SEM (cell line): ENCODE results near the genes RAG1 and CD82.

GRCh38 chr11:36410966-36411846 is 98.9 kb downstream of the TRAF6 start:
- PRO-cap, result no peak

- PRO-cap, result no peak
Observed at GRCh38 chr11:36567742-36568212, at the start of gene RAG1. Gene RAG1 (plus strand): TSS chr11:36568007.

DNA sequence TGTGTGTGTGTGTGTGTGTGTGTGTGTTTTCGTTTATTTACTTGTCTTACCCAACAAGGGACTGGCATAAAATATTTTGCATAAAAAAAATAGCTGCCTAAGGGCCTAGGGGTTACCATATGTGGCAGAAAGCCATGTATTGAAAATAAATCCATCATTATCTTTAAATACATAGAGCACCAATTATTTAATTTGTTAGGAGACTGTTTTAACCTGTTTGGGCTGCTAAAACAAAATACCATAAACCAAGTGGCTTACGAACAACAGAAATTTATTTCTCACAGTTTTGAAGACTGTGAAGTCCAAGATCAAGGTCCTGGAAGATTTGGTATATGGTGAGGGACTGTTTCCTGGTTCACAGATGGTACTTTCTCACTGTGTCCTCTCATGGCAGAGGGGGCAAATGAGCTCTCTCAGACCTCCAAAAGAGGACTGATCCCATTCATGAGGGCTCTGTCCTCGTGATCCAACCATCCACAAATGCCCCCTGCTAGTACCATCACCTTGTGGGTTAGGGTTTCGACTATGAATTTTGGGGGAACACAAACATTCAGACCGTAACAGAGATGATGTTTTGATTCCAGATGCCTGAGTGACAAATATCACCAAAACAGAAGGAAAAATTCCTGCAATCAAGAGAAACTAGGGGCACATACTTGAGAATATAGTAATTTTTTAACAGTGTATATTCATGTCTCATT is 43.8 kb downstream of the HSD17B12 start:
- PRO-cap, result no peak

DNA sequence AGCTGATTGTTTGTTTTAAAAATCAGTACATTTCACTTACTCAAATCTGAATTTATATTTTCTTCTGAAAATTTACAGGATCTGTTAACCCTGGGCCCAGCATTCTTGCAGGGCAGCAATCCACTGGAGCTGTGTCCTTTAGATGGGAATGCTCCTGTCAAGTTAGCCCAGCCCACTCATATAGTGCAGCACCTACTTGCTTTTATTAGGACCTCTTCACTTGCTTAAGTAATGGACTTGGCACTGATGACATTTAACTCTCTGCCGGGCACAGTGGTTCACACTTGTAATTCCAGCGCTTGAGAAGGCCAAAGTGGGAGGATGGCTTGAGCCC is 89.6 kb downstream of the HSD17B12 start:
- PRO-cap, result no peak

GRCh38 chr11:43922988-43924195 is 19.0 kb upstream of the C11orf96 start:
- PRO-cap, result no peak

GRCh38 chr11:43984268-43984657 is 41.8 kb downstream of the C11orf96 start:
- PRO-cap, result no peak

GRCh38 chr11:43984658-43985577 is 42.5 kb downstream of the C11orf96 start:
- PRO-cap, result no peak

DNA sequence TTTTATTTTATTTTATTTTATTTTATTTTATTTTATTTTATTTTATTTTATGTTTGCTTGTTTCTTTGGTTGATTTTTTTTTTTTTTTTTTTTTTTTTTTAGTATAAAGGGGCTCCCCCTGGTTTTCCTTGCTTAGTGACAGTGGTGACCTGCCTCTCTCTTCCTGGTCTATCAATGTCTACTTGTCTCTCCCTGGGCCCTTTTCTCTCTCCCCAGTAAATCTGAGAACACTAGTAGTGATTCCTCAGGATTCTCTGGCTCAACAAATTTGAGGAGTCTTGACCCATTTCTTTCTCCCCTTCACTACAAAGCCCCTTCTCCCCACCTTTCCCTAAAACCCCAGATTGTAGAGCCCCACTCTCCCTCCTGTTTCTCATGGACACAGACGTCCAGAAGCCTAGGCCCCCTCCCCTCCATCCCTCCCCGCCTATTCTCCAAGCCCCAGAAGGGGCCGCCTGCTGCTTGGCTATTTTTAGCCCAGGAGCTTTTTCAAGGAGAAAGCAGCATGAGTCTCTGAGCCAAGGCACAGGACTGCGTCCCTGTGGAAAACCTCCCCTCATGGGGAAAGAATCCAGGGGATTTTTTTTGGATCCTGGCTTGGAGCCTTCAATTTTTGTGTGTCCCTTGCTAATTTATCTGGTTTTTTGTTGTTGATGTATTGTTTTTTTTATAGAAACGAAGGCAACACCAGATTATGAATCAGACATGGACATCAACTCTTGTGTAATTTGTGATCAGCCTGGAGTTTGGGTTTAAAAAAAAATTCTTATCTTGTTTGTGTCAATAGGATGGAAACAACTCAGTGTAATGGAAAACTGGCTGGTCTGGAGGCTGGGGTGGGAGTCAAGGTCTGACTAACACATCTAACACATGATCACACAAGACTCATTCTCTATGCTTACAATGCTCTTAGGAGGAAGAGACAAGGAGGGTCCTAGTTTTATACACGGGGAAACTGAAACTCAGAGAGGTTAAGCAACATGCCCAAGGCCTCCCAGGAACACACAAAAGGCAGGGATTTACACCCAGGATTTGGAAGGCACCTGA is 17.5 kb upstream of the ACCSL start:
- PRO-cap, result no peak

DNA sequence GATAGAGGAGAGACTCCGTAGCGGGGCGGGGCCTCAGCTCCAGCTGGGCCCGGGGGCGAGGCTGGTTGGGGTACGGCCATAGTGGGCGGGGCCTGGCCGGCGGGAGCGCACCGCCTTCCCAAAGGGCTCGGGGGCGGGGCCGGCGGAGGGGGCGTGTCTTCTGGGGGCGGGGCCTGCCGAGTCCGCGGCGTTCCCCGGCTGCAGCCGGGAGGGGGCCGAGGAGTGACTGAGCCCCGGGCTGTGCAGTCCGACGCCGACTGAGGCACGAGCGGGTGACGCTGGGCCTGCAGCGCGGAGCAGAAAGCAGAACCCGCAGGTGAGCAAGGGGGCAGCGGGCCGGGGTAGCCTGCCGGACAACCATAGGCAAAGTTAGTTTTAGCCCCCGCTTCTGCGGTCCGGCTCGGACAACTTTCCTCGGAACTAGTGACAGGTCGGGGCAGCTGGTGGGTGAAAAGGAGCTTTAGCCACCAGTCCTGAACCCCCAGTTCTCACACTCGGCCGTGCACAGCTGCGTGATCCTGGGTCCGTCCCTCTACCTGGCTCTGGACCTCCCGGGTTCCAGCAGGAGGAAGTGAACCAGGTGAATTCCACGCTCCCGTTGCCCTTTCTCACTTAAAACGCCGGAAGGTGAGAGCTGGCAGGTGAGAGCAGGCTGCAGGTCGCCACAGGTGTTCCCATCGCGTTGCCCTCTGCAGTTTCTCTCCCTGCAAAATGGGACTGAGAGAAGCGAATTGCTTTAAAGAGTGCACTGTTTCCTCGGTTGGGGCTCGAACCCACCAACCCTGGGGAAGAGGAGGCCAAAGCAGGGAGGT is at the start of gene CD82:
Gene CD82, plus strand, starts transcription at position 243 of the 812 bp plus-strand sequence.
- PRO-cap, result unidirectional peak, plus-strand start at position 245 of the sequence

DNA sequence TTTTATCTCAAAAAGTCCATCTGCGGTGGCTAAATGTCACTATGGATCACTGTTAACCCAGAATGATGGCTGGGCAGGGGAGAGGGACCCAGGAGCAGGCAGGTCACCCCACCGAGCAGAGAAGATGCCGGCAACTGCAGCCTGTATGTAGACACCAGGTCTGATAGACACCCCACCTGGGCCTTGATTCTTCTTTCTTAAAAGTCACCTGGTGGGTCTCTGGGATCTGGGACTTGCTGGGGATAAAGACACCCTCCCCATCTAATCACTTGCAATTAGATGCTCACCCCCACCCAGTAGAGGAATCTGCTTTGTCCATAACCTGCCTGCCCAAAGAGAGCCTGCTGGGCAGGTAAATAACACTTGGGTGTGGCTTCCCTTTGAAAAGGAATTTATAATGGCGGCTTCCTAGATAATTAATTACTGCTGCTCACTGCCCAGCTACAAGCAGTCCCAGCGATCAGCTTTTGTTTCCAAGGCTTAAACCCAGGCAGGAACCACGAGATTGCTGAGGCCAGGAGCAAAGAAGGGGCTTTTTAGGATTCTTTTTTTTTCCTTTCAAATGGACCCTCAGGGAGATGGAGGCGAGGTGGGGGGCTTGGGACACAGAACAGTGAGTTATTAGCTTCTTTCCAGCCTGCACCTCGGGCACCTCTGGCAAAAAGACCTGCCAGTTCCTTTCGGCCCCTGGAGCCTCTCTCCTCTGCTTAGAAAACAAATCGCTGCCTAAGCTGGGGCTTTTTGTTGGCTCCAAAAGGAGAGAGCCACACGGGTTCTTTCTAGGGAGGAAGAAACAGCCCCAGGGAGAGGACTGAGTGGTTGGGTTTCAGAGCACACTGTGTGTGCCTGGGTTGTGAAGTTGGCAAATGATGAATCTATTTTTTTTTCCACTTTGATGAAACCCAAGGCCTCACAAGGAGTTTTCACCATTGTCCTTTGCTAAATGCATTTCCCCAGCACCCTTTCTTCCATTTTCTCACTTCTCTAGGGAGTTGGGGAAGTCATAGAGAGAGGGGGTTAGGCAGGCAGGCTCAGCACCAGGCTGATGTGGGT is 107.2 kb downstream of the TSPAN18 start:
- PRO-cap, result no peak

GRCh38 chr11:44911846-44912164 is 38.9 kb downstream of the TP53I11 start:
- PRO-cap, result no peak

- PRO-cap, result no peak
Observed at GRCh38 chr11:44976697-44977297, 26.1 kb upstream of the TP53I11 start.

GRCh38 chr11:45079079-45079481 is 67.4 kb upstream of the PRDM11 start:
- PRO-cap, result unidirectional peak, plus-strand start at chr11:45079238

DNA sequence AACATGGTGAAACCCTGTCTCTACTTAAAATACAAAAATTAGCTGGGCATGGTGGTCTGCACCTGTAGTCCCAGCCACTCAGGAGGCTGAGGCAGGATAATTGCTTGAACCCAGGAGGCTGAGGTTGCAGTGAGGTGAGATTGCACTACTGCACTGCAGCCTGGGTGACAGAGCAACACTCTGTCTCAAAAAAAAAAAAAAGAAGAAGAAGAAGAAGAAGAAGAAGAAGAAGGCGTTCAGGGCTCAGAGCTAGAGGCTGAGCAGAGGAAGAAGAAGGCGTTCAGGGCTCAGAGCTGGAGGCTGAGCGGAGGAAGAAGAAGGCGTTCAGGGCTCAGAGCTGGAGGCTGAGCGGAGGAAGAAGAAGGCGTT is 45.1 kb upstream of the PRDM11 start:
- PRO-cap, result no peak

DNA sequence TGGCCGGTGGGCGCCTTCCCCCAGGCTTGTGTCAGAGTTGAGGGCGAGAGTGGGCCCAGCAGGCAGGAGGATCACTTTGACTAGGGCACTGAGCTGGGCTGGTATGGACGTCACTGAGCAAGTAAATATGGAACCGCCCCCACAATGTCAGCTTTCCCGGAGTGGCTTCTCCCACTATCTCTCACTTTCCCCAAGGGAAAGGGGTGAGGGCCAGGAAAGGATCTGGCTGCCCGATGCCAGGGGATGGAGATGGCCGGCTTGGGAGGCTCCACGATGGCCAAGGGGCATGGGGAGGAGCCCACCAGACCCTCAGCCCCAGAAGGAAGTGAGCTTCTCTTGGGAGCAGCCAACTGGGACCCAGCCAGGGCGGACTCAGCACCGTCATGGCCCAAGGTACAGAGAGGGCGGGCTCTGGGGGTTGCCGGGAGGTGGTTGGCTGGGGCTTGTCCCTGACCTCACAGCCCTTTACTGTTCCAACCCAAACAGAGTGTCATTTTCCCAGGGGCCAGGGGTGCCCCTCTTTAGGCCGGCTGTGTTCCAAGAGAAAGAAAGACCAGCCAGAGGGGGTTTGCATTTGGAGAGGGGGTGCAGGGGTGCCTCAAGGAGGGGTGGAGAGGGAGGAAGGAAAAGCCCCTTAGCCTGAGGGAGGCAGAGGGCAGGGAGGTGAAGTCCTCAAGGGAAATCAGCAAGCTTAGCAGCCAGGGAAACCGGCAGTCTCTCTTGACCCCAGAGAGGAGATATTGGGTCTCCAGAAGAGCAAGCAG is 8.8 kb downstream of the PRDM11 start:
- PRO-cap, result no peak

DNA sequence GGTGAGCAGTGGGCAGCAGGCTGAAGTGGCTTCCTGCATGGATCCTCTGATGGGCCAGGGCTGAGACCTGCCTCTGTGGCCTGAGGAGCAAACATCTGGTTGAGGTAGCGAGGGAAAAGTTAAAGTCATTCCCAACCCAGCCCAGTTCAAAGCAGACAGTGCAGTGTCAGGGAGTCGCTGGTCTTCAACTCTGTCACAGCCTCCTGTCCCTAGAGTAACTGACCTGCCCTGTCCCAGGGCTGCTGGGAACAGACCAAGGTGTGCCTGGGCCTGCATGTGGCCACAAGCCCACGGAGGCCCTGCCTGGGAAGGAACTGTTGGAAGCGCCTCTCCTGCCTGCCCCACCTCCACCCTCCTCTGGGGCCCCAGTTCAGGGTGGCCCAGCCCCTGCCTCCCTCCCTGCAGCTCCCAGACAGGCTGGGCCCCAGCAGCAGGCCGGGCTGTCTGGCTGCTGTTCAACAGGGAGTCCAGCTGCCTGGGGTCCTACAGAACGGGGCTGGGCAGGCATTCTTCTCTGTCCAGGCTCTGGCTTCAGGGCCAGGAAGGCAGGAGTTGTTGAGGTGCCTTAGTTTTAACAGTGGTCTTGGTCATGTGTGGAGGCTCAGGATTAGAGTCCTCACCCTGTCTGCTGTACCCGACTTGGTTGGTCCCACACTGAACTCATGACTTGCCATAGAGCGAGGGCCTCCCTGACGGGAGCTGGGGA is 11.7 kb downstream of the PRDM11 start:
- PRO-cap, result no peak

DNA sequence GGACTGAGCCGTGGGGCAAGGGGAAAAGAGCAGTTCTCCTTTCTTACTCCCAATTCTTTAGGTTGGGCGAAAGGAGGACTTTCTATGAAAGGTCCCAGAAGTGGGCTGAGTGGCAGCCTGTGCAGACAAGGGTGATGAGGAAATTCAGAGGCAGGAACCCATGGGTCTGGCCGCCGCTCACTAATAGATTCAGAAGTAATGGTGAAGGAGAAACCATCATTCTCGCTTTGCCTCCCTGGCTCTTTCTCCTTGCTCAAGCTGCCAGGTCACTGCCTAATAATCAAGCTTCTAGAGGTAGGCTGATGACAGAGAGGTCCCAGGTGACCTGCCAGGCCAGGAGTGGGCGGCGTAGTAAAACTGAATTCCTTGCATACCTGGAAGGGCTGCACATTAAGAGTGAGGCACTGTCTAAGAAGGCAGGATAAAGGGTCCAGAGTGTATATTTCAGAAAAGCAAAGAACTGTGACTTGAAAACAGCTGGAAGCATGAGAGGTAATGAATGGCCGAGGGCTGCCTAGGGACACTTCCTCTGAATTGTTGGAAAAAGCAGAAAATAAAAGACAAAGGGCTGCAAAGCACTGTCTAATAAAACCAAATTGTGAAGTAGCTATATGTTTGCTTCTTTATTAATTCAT is 4.1 kb downstream of the SYT13 start:
- PRO-cap, result no peak

GRCh38 chr11:45434283-45434609 is 148.1 kb upstream of the SYT13 start:
- PRO-cap, result no peak

DNA sequence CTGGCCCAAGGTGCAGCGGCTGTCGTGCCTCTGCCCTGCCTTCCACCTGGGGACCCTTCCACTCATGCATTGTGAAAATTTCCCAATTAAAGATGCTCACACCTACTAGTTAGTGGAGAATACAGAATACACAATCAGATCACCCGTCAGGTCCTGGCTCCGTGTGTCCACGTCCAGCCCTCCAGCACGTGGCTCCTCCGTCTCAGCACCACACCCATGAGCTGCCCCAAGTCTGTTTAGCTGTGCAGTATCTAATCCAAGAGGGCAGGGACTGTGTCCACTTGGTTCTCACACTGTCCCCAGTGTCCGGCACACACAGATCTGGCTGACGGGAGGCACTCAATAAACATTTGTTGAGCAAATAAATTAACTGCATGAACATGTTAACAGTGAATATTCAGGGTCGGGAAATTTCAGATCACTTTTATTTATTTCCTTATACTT is 110.9 kb downstream of the CHST1 start:
- PRO-cap, result no peak

DNA sequence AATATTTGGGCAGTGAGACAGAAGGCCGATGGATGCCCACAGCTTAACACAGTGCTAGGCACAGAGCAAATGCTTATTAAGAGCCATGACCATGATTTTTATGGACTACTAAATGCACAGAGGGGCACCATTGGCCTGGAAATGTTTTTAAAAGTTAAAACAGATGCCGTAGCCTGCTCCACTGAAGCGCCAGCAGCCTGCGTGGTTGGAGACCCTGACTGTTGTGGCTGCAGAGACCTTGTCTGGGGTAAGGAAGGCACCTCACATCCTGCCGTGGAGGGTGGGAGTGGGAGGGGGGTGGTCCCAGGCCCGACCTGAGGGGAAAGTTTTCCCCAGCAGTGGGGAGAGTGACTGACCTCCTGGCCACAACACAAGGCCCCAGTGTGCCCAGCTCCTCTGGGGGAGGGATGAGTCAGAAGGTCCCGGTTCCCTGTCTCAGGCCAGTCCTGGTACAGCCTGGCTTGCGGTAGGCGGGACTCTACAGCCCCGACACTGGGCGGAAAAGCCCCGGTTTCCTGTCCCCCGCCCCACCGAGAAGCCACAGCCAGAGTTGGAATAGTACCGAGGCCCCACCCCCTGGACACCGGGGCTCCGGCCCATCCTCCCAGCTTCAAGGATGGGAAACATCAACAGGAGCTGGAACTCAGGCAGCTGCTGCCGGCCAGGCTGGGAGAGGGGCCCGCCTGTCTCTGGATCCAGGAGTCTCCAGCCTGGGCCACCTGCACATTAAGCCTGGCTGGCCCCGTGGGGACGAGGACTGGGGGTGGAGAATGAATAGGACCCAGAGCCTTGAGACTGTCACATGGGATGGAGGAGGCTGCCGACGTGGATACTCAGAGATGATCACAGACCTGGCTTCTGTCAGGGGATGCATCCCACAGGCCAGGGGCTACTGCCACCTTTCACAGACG is 6.9 kb downstream of the CHST1 start:
- PRO-cap, result no peak